GM23248 (cell line): ENCODE measurements around a stretch of chr3.

GRCh38 chr3:4986432-4987674 lies 7.6 kb downstream of the BHLHE40 start:
- RAMPAGE, long total RNA: no peak

GRCh38 chr3:5052834-5053217 lies 69.3 kb upstream of the ARL8B start:
- RAMPAGE, long total RNA: no peak

DNA sequence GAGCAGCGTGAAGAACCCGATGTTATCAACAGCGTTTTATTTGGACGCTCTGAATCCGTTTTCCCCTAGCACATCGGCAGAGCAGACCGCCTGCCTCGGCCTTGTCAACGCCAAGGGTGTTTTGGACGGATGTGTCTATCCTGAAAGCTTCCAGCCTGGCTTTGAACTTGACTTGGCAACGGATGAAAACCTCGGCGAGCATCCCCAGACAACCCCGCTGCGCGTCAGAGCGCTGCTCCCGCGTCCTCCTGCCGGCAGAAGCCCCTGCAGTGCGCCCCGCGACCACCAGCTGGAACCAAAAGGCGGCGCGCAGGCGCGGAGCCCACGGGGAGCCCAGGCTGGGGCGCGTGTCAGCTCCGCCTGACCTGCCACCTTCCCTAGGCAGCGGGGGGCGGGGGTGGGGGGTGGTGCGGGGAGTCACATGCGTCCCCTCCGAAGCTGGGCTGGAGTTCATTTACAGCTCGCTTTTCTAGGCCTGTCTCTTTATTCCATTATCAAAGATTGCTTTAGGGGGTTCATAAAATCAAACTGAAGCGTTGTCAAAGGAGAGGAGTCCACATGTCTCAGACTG lies 26.1 kb upstream of the ARL8B start:
- RAMPAGE, long total RNA: no peak

- RAMPAGE, long total RNA: no peak
These were observed 677 bp downstream of the ARL8B start for GRCh38 chr3:5122740-5123198.

DNA sequence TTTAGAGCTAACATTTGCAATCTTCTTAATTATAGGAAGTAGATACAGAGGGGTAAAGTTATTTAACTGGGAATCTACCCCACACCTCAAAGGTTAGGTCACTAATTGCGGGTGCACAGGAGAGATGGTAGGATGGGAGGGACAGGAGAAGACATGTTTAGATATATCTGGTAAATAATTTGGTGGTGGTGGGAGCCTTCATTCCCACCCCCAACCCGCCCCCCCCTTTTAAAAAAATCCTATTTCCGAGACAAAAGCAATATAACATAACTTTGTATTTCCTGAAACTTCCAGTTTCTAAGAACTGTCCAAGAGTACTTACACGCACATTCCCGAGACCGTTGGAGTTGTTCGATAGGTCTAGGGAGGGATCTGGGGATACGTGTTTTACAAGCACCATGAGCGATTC lies 870 bp upstream of the EDEM1 start:
- RAMPAGE, long total RNA: no peak

DNA sequence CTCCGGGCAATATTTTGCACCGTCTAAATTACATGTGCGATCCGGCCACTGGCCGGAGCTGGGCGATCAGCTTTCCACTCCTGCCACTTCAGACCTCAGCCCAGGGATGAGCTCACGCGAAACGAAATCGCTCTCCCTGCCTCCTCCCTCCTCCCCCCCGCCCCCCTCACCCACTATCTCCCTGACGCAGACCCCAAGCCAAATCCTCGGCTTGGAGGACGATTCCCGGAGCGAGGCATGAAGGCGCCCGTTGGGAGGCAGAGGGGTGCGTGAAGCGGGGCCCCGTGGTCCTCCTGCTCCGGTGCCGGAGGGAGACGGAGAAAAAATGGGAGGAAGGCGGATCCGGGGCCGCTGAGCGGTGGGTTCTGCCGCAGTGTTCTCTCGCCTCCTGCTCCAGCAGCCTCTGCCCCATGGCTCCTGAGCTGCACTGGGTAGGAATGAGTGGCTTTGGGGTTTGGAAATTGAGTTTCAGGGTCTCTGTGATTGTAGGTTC lies 1.7 kb downstream of the GRM7 start:
- RAMPAGE, long total RNA: no peak

DNA sequence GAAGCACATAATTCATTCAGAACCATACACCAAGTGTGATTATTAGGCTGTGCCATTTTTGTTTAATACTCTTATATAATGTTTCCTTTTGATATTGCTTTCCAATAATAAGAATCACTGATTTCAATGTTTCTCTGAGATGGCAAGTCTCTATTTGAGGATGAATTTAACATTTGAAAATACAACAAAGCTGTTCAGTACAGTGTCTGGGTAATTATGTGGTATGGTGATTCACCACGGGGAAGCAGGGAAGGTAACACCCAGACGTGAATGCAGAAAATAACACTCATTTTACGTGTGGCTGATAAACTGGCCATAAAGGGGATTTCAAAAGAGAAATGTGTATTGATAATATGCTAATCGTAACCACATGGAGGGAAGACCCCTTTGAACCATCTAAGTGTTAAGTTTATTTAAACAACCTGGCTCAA lies 344.6 kb downstream of the GRM7 start:
- RAMPAGE, long total RNA: no peak

GRCh38 chr3:8436541-8437012 lies 65.0 kb upstream of the LMCD1 start:
- RAMPAGE, long total RNA: no peak

- RAMPAGE, long total RNA: no peak
These were observed 13.3 kb upstream of the LMCD1 start for GRCh38 chr3:8488338-8488797.

DNA sequence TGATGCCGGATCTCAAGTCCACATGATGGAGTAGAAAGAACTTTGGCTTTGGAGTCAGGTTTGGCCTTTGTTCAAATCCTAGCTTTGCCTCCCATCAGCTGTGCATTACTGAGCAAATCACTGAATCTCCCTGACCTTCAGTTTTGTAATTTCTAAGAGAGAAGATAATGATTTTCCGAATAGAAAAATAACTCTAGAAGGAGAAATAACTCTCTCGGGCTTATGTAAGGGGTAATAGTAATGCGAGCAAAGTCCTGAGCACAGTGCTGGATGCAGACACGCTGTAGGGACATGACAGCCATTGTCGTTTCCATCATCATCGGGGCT lies 59.9 kb downstream of the LMCD1 start:
- RAMPAGE, long total RNA: no peak

DNA sequence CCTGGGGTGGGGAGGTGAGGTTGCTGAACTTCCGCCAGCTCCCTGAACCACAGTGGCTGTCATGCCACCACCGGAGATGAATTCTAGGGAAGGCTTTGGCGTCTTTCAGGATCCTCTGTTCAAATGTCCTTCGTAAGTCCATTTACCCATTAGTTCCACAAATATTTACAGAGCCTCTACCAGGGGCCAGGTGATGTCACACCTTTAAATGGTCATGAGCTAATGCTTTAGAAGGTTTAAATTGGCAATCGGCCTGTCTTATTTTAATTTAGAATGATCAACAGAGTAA lies 23.6 kb upstream of the CAV3 start:
- RAMPAGE, long total RNA: no peak

GRCh38 chr3:8734165-8734574 lies 568 bp downstream of the CAV3 start:
- RAMPAGE, long total RNA: no peak

DNA sequence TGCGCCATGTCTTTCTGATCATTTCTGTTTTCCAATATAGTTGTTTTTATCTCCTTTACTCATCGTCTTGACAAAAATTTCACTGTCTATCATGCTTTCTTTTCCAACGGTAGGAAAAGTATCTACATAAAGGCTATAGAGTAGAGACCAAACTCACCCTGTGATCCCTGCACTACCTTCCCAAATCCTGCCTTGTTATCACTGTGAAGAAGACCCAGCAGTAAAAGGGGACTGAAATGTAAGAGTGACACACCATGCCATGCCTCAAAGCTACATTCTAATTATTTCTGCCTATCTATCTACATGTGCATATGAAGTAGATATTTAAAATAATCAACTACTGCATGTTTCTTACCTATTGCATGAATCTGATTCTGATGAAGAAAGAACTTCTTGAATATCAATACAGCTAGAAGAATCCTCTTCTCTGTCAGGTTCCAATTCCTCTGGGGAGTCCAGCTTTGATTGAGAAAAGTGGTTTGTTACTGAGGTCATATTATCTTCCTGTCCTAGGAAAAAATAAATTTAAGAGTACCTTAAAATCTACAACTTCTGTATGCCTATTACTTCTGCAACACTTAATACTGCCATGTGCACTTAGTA lies 64.6 kb downstream of the RAD18 start:
- RAMPAGE, long total RNA: no peak

- RAMPAGE, long total RNA: no peak
These were observed 95.3 kb downstream of the SRGAP3 start for GRCh38 chr3:9154056-9154647.

- RAMPAGE, long total RNA: no peak
These were observed 23.1 kb downstream of the SRGAP3 start for GRCh38 chr3:9226350-9226684.

DNA sequence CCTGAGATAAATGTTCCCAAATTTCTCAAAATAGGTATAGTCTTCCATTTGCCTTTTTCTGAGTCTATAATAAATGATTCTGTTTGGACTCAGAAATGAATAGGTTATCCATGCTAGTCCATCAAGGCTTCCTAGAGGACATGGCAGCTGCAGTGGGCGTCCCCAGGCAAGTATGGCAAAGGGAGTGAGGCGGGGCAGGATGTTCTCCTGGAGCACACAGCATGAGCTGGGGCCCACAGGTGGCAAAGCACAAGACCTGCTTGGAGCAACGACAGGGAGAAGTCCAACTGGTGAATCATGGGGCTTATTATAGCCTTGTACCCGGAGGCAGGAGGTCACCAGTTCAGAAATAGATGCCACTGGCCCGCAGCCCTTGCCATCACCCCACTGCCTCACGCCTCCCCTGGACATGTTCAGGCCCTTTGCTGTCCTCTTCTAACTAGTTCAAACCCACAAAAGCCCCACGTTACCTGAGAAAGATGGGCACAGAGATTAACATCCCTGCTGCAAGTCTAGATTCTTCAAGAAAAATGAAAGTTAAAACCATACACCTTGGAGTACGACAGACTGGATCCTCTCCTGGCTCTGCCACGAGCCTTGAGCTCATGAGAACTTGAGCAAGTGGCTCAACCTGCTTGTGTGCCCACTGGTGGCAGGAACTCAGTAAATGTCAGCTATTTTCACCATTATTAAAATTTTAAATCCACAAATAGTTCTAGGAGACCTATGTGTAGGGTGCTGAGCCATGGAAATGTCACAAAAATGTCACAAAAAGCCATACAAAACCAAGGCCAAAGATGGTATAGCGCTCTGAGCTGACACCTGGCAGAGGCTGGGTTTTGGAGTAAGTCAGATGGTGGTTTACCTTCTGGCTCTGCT lies 1.8 kb upstream of the SRGAP3 start:
- RAMPAGE, long total RNA: no peak

DNA sequence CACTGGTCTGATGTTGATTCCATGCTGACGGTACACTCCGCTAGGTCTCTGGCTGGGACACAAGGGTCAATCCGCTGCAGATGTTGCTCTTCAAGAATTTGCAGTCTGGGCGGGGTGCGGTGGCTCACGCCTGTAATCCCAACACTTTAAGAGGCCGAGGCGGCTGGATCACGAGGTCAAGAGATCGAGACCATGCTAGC lies 1.1 kb upstream of the OGG1 start:
- RAMPAGE, long total RNA: no peak

DNA sequence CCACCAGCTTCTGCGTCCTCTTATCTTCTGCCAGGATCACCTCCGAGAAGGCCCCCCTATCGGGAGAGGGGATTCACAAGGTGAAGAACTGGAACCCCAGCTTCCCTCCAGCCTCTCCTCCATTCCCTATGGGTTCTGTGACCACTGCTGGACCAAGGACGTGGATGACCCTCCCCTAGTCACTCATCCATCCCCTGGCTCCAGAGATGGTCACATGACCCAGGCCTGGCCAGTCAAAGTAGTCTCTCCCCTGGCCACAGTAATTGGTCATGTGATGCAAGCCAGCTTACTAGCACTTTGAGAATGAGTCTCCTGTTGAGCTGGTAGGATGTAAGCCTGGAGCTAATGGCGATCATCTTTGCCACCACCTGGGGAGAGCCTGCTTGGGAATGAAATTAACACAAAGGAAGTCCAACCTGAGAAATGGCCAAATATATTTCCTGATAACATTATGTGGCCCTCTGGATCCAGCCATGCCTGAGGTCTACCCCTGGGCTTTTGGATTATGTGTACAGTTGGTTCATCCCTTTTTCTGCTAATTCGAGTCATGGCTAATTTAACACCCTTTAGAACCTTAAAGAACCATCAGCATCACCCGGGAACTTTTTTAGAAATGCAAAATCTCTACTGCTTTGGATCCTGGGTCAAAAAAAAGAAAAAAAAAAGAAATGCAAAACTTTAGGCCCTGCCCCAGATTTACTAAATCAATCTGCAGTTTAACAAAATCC lies 3.7 kb downstream of the CAMK1 start:
- RAMPAGE, long total RNA: no peak

GRCh38 chr3:9799813-9800430 lies 7.0 kb downstream of the ARPC4 start:
- RAMPAGE, long total RNA: no peak

DNA sequence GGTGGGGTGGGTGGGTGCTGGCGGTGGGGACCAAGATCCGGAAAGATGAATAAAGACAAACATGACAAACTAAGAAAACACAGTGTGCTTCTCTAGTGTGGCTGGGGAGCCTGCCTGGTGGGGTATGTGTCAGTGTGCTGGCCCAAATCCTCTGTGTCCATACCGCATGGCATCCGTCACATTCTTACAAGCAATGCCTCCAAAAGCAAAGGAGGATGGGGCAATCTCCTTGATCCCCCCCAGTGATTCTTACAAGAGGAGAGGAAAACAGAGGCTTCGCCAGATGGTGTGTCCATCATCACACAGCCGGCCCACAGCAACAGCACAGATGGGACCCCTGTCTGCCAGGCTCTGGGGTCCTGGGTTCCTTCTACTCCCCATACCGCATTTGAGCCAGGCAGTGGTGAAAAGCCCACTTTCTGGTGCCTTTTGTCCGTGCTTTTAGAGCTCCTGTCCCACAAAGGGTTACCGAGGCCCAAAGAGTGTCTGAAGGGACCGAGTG lies 522 bp upstream of the IL17RC start:
- RAMPAGE, long total RNA: no peak